ENCODE data around the genes XRN1 and PAQR9.

GRCh38 chr3:141425898-141426286 is 57.6 kb downstream of the ZBTB38 start:
- PRO-cap, result no peak
- RAMPAGE, long total RNA, 3 experiments, result no peak in any of the 3 experiments

DNA sequence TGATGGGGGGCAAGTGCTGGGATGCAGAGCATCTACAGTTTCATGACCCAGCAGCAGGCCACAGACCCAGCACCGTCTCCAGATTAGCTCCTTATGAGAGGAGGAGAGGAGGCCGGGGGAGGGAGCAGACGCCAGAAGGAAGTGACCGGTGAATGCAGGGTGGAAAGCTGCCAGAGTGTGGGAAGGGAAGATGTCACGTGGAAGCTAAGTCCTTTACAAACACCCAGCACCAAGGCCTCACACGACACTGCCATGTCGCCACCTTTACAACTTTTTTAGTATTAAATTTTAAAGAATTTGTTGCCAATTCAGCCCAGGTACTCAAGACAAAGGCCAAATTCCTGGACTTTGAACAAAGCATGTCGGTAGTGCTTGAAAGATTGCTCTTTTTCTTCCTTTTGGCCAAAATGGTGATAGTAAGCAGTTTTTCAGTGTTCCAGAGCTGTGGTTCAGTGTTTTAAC is 58.1 kb downstream of the ZBTB38 start:
- PRO-cap, result bidirectional peak, plus-strand start at position 216 of the sequence, minus-strand start at position 93 of the sequence
- RAMPAGE, long total RNA, 3 experiments, result no peak in any of the 3 experiments

DNA sequence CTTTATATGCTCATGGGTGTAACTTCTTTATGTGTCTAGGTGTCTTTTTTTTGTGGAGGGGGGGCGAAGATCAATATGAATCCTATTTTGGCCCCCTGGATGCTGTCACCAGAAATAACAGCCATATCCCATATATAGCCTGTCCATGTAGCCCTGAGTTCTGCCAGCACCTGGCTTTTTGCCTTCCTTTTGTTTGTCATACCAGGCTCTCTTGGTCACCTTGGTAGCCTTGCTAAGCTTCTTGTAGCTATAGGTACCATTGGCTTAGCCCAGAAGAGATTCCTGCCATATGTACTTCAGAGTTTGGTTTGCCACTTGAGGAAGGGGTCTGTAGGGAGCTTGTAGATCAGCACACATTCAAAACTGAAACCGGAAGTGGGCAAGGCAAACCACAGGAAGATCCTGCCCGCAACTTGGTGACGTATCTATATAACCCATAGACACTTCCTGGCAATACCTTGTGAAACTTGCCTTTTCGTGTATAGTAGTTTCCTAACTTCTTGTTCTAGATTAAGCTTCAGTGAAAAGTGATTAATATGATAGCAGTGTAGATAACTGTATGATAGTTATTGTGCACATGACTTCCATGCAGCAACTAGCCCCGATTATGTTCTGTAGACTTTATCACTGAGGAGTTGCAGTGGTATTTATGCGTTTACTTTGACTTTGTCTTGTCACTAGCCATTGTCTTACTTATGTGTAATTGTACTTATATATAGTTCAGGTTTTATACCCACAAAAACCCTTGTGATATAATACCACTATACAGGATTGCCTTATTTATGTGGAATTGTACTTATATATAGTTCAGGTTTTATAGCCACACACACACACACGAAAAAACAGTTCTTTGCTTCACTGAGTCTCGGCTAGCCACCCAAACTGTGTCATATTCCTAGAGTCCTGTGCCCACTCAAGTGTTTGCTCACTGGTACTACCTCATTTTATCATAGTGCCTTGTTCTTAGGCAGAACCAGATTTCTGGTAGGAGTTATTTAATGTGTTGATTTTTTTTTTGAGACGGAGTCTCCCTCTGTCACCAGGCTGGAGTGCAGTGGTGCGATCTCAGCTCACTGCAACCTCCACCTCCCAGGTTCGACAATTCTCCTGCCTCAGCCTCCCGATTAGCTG is 12.1 kb downstream of the RASA2 start:
- PRO-cap, result no peak
- RAMPAGE, long total RNA, 3 experiments, result no peak in any of the 3 experiments

GRCh38 chr3:141557081-141557955 is 70.5 kb downstream of the RASA2 start:
- PRO-cap, result no peak
- RAMPAGE, long total RNA, 3 experiments, result start-site peak on the plus strand in 1 of 3 experiments, at chr3:141557203-141557549 at its widest, 9 reads per replicate

- PRO-cap, result no peak
- RAMPAGE, long total RNA, 3 experiments, result no peak in any of the 3 experiments
Observed at GRCh38 chr3:141796212-141796478, 32.9 kb downstream of the GRK7 start.

GRCh38 chr3:141876948-141877011 is 337 bp downstream of the ATP1B3 start:
- PRO-cap, result no peak
- RAMPAGE, long total RNA, 3 experiments, result no peak in any of the 3 experiments

DNA sequence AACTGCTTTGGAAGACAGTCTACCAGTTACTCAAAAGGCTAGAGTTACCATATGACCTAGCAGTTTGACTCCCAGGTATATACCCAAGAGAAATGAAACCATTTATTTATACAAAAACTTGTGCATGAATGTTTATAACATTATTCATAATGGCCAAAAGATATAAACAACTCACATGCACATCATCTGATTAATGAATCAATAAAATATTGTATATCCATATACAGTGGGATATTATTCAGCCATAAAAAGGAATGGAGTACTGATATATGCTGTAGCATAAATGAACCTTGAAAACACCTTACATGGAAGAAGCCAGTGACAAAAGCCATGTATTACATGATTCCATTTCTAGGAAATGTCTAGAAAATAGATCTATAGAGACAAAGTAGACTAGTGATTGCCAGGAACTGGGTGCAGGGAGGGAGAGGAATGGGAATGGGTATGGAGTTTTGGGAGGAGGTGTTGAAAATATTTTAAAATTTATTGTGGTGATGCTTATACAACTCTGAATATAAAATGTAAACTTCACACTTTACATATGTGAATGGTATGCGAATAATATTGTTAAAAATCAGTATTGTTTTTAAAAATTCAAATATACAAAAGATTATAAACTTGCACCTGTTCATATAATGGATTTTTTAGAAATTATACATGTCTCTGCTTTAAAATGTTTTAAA is 22.4 kb downstream of the ATP1B3 start:
- PRO-cap, result no peak
- RAMPAGE, long total RNA, 3 experiments, result no peak in any of the 3 experiments

DNA sequence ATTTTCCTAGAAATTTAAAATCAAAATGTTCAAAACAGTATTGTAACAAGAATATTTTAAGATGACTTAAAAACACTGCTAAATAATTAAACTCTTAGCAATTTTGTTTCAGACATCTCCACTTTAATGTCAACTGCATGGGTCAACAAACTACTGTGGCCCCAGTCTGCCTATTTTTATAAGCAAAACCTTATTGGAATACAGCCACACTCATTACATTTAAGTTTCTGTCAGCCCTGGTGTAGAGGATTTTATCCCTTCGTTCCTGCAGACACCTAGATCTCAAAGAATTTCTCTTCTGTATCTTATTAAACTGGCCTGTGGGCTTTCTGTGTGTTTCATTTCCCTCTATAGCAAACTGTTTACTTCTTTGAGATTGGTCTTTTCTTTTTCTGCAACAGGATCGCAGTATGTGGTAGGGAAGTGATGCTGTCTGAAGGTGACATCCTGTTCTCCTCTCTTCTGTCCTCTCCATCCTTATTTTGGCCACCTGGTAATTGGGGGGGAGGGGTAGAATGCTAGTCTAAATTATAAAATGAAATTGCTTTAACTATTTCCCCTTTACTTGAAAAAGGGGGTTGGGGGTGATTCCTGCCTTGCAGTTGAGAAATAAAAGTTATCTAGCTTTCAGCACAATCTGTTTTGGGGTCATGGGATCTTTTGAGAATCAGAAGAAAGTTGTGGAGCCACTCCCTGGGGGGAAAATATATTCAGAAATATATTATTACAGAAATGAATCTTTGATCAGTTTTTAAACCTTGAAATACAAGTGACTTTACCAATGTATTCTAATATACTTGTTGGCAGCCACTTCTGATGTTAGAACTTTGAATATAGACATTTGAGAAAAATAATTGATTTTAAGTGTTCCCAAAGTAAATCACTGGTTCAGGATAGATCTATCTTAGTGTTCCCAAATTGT is 25.6 kb downstream of the ATP1B3 start:
- PRO-cap, result no peak
- RAMPAGE, long total RNA, 3 experiments, result no peak in any of the 3 experiments

DNA sequence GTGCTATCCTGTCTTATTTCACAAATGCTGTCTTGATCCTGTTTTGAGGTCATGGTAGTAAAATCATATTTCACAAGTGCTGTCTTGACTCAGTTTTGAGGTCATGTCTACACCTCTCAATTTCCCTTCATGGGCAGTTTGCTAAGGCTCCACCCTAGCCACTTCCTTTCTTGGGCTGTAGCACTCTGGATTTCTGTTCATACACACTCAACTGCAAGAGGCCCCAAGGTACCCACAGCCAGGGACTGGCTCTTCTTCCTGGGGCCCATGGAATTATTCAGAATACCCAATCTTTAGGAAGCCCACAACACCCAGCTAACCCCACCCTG is 45.1 kb upstream of the GK5 start:
- PRO-cap, result no peak
- RAMPAGE, long total RNA, 3 experiments, result no peak in any of the 3 experiments

- PRO-cap, result no peak
- RAMPAGE, long total RNA, 3 experiments, result no peak in any of the 3 experiments
Observed at GRCh38 chr3:142445628-142446433, 2.0 kb downstream of the XRN1 start.

- PRO-cap, result bidirectional peak, plus-strand start at chr3:142448163, minus-strand start at chr3:142448037
- RAMPAGE, long total RNA, 3 experiments, result start-site peak on the minus strand in 3 of 3 experiments, at chr3:142447959-142448040 at its widest, 637 to 1,468 reads per replicate
Observed at GRCh38 chr3:142447880-142448556, at the start of gene XRN1. Gene XRN1, minus strand, starts transcription at chr3:142448037.

GRCh38 chr3:142939951-142940351 is 23.5 kb downstream of the PAQR9 start:
- PRO-cap, result no peak
- RAMPAGE, long total RNA, 3 experiments, result no peak in any of the 3 experiments

GRCh38 chr3:142963544-142964564 is at the start of gene PAQR9:
Gene PAQR9, minus strand, starts transcription at chr3:142963674.
- PRO-cap, result no peak
- RAMPAGE, long total RNA, 3 experiments, result no peak in any of the 3 experiments

DNA sequence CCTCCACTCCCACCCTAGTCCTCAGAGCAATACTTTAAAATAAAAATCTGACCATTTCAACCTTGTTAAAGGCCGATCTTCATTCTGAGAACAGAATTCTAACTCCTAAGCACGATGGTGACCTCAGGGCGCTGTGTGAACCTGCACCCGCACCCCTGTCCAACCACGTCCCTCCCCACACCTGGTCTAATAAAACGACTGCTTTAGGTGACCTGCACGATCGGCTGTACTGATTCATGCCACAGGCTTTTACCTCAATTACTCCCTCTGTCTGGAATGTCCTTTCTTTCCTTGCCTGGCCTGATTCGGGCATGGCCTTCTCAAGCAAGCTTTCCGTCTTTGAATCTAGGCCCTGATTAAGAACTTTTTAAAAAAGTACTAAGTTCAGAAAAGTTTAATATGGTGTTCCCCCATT is 897 bp upstream of the U2SURP start:
- PRO-cap, result no peak
- RAMPAGE, long total RNA, 3 experiments, result no peak in any of the 3 experiments

DNA sequence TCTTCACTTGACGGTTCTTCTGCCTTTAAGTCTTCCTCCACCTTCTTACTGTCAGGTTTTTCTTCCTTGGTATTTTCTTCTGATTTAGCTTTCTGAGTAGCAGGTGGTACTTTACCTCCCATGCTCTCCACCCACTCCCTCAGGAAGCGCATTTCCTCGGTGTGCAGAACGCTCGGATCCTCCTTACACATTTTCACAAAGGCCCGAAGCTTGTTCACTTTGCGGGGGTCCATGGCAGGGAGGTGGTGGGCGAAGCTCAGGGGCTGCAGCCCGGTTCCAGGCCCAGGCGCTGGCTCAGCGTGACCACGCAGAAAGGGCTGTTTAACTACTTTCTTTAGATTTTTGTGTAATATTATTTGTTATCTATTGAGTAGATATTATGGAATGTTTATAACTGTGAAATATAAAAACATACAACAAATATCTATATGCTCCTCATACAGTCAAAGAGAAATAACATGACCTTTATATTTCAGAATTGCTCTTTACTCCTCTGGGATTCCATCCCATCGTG is 330.2 kb downstream of the SLC9A9 start:
- PRO-cap, result no peak
- RAMPAGE, long total RNA, 3 experiments, result no peak in any of the 3 experiments

- PRO-cap, result no peak
- RAMPAGE, long total RNA, 3 experiments, result no peak in any of the 3 experiments
Observed at GRCh38 chr3:143653591-143654029, 194.7 kb downstream of the SLC9A9 start.

- PRO-cap, result unidirectional peak, minus-strand start at chr3:143973704
- RAMPAGE, long total RNA, 3 experiments, result no peak in any of the 3 experiments
Observed at GRCh38 chr3:143973514-143974336, 2.1 kb downstream of the DIPK2A start.

GRCh38 chr3:143977338-143977746 is 5.7 kb downstream of the DIPK2A start:
- PRO-cap, result no peak
- RAMPAGE, long total RNA, 3 experiments, result no peak in any of the 3 experiments

DNA sequence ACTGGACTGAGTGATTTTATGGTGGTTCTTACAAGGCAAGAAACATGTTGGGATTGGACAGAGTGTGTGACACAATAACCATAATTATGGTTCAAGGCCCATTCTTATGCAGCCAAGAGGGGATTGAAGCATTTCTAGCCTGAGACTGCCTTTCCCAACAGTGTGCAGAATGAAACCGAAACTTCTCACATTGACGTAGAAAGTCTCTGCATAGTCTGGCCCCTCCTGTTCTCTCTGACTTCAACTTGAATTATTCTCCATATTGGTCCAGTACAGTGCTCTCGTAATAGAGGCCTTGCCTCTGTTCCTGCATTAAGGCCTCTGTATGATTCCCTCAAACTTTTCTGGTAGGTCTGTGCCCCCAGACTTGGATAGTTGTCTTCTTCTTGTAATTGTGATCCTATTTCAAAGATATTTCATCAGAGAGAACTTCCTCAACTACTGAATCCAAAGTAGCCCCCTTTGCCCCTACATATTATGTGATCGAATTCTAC is 138.4 kb downstream of the DIPK2A start:
- PRO-cap, result no peak
- RAMPAGE, long total RNA, 3 experiments, result no peak in any of the 3 experiments

- PRO-cap, result no peak
- RAMPAGE, long total RNA, 3 experiments, result no peak in any of the 3 experiments
Observed at GRCh38 chr3:144118257-144118632, 146.6 kb downstream of the DIPK2A start.